ENCODE results near the gene THEMIS2.

GRCh38 chr1:27872158-27872728 is at the start of gene THEMIS2:
Gene THEMIS2, plus strand, starts transcription at chr1:27872544.
- RRBS = 2% methylated on average over 7 of the region's 46 CpGs

- RRBS = no CpG with 5 or more reads among the region's 8 CpGs
These were observed 6.8 kb downstream of the THEMIS2 start for GRCh38 chr1:27879055-27879585.

- RRBS = 97% methylated on average over 5 of the region's 30 CpGs
These were observed 10.0 kb downstream of the THEMIS2 start for GRCh38 chr1:27882029-27882988.

- RRBS = no CpG with 5 or more reads among the region's 10 CpGs
These were observed 13.2 kb downstream of the THEMIS2 start for GRCh38 chr1:27885424-27886095.

DNA sequence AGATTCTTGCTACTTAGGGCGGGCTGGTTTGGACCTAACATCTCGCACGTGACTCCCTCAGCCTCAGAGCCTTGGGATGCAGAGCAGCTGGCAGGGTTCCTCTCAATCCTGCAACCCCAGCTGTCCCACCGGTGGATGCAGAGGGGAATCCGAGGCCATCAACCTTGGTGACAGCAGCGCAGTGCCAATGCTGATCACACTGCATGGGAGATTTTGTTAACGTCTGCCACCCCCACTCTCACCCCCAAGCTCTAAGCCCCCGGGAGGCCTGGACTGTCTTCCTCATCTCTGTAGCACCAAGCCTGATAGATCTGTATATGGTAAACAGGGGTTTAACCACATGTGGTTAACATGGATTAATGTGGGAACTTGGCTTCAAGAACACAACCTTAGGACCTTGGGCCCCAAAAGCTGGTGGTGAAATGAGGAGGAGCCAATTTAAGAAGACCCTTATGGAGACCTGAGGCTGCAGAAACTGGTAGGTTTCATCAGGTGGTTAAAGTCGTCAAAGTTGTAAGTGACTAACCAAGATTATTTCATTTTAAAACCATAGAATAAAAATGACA is 13.8 kb downstream of the THEMIS2 start:
- RRBS = no CpG with 5 or more reads among the region's 9 CpGs

DNA sequence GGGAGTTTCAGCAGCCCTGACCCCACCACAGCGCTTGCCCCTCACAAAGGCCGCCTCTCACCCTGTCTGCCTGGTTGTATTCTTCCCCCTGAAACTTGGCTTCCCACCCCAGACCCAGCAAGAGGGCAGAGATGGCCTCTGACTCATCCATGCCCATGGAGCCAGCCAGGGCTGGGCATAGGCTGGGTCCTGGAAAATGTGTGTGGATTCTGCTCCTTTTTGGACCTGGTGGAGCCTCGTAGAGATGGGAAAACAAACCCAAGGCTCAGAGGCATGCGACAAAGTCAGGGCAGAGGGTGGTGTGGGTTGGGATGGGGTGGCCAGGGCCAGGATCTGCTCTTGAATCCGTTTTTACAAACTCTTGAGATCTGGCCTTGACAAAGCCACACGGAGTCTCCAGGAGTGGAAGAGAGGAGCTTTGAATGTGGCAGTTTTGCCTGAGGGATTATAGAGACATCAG is 1.3 kb downstream of the XKR8 start:
- RRBS = no CpG with 5 or more reads among the region's 6 CpGs

GRCh38 chr1:28159864-28160150 is 16.7 kb downstream of the PTAFR start:
- RRBS = no CpG with 5 or more reads among the region's 1 CpG

DNA sequence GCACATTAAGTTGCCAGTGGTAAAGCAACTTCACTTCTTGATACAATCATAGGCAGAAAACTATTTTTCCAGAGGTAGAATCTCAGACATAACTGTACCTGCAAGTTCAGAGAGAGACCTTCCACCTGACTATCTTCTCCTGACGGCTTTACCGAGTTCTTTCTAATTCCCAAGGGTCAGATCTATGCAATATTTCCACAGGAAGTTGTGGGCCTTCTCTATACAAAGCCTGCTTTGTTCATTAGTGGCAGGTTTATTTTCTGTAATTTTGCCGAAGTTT is 58.2 kb upstream of the RCC1 start:
- RRBS = no CpG with 5 or more reads among the region's 3 CpGs

- RRBS = no CpG with 5 or more reads among the region's 13 CpGs
These were observed 32.2 kb upstream of the RCC1 start for GRCh38 chr1:28473463-28474262.

DNA sequence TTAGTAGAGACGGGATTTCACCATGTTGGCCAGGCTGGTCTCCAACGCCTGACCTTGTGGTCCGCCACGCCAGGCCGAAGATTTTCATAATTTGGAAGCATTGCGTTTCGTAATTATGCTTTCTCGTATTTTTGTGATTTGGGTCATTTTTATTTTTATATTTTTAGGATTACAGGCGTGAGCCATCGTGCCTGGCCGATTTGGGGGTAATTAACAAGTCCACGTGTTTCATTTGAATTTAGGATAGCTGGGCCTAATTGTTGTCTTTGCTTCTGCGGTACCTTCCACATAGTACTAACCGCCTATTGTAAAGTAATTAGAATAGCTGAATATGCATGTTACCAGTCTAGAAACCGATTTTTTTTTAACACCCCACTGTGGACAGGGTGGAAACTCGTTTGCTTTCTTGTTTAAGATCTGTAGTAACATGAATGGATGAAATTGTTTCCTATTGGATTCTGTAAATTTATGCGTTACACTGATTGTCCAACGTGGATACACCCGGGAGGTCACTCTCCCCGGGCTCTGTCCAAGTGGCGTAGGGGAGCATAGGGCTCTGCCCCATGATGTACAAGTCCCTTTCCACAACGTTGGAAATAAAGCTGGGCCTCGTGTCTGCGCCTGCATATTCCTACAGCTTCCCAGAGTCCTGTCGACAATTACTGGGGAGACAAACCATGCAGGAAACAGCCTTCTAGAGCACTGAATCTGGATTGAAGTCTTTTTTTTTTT is 1.2 kb downstream of the RCC1 start:
- RRBS = no CpG with 5 or more reads among the region's 25 CpGs

DNA sequence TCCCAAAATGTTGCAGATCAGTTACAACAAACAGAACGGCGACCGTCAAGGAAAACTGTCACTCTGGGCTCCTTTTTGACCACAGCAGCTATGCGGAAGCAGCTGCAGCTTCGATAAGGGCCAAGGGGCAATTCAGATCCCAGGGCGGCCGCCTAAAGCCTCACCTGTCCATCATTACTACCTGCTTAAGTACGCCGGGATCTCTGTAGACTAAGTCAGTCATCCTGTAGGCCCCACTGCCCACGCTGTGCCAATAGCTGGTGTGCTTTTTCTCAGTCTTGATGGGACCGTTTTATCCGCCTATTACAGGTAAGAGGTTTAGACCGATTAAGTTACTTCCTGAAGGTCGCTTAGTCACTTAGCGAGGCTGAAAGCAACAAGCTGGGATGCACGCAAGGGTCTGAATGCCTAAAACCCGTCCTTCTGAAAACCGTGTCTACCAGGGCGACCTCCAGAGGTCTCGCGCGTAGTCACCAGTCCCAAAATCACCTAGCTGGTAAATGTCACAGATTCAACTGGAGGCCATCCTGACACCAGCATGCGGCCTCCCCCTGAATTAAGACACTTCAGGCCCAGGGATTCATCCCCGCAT is 11.0 kb upstream of the RAB42 start:
- RRBS = no CpG with 5 or more reads among the region's 24 CpGs

- RRBS = 1% methylated on average over 3 of the region's 15 CpGs
These were observed 731 bp downstream of the GMEB1 start for GRCh38 chr1:28669309-28669721.

GRCh38 chr1:28744041-28744398 is 7.3 kb downstream of the YTHDF2 start:
- RRBS = no CpG with 5 or more reads among the region's 3 CpGs

DNA sequence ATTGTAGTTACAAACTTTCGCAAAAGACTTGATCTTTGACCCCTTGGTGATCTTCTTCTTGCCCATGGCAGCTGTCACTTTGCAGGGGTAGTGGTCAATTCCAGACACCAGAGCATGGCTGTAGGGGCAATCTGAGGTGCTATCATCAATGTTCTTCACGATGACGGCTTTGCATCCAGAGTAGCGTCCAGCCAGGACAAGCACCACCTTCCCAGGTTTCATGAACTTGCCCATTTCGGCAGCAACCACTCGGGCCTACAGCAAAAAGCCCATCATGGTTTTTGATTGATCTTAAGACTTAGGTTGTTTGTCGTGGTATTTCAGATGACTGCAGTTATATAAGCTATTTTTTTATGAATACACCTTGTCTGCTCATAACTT is 68.0 kb downstream of the EPB41 start:
- RRBS = no CpG with 5 or more reads among the region's 7 CpGs

- RRBS = no CpG with 5 or more reads among the region's 6 CpGs
These were observed 16.1 kb downstream of the SRSF4 start for GRCh38 chr1:29165430-29166227.

- RRBS = 4% methylated on average over 17 of the region's 99 CpGs
These were observed 23.9 kb downstream of the PTPRU start for GRCh38 chr1:29259707-29261103.

- RRBS = no CpG with 5 or more reads among the region's 6 CpGs
These were observed 713.5 kb downstream of the MATN1 start for GRCh38 chr1:30009854-30010349.

DNA sequence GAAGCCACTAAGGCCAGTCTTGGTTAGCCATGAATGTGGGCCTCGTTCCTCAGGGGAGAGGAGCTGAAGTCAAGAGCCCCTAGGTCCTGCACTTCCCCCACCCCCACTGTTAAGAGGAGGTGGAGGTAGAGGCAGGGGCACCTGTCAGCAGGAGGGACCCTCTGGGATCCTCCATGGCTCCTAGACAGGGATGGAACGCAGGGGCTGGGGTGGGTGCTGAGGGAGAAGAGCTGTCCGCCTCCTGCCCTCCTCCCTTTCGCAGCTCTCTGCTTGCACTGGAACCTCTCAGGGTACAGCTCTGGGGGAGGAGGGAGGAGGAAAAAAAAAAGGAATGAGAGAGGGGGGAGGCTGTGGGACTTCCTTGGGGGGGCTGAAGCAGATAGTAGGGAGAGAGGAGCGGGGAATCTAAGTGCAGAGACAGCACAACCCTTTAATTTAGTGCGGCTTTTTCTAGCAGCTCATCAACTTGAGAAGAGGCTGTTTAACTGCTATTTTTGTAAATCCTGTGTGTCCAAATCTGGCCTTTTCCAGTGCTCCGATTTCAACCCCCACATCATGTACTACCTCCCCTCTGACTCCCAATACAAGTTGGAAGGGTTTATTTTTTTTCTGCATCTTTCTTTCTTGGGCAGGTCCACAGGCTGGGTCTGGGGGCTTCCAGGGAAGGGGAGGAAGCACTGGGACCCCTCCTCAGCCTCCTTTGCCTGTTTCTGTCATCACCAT is 36.9 kb downstream of the MATN1 start:
- RRBS = no CpG with 5 or more reads among the region's 7 CpGs

- RRBS = no CpG with 5 or more reads among the region's 8 CpGs
These were observed 11.8 kb upstream of the MATN1 start for GRCh38 chr1:30735018-30735701.

GRCh38 chr1:30747339-30747737 is 10.2 kb downstream of the LAPTM5 start:
- RRBS = no CpG with 5 or more reads among the region's 6 CpGs